ENCODE measurements around the gene OR1A1.

GRCh38 chr17:2396350-2397387 lies 4.2 kb downstream of the MNT start:
- PRO-cap, 3 experiments, result peak in 3 of 3 experiments; most common plus-strand start chr17:2397031 (in 2); most common minus-strand start chr17:2396735 (in 1)
- RAMPAGE, long total RNA, result no peak
- RRBS, 2 experiments, result 6% methylated on average over 16 of the region's 40 CpGs

- PRO-cap, 3 experiments, result peak in 3 of 3 experiments; most common plus-strand start chr17:2399109 (in 2); most common minus-strand start chr17:2398956 (in 1)
- RAMPAGE, long total RNA, result no peak
- RRBS, 2 experiments, result 33 to 37% methylated on average over 4 of the region's 33 CpGs
Observed at GRCh38 chr17:2398665-2399154, 2.1 kb downstream of the MNT start.

- PRO-cap, 3 experiments, result peak in 3 of 3 experiments; most common plus-strand start chr17:2400043 (in 3); most common minus-strand start chr17:2399980 (in 2)
- RAMPAGE, long total RNA, result no peak
- RRBS, 2 experiments, result 1 to 2% methylated on average over 25 to 28 of the region's 56 CpGs
Observed at GRCh38 chr17:2399847-2400512, 880 bp downstream of the MNT start.

DNA sequence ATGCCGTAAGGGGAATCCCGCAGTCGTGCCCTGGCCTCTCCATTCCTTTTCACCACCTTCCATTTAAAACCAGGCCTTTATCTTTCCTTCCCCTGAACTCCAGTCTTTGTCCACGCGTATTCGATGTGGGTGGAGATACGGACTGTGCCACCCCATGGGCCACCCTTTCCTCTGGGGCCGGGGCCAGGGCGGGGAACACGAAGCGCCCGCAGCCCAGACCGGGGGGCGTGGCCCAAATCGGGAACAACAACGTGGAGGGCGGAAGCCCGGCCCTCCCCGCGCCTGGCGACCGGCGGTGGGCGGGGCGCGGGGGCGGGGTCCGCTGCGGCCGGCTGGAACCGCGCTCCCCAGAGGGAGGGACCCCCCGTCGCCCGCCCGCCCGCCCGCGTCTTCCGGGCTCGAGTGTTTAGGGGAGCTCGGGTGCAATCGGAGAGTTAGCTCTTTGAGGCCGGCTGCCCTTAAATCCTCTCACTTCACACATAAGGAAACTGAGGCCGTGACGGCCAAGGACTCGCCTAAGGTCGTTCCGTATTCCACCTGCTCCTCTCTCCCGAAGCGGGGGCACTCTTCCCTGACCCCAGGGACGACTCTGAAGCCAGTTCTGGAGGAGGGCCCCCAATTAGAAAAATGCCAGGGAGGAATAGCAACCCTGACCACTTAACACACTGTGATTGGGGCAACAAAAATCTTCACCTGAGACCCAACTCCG lies 1.1 kb upstream of the MNT start:
- PRO-cap, 3 experiments, result peak in 2 of 3 experiments; most common plus-strand start position 378 of the sequence (in 1); most common minus-strand start position 173 of the sequence (in 2)
- RAMPAGE, long total RNA, result no peak
- RRBS, 2 experiments, result 2% methylated on average over 27 of the region's 53 CpGs

GRCh38 chr17:2606975-2607631 lies 13.6 kb downstream of the PAFAH1B1 start:
- PRO-cap, 3 experiments, result no peak in any of the 3 experiments
- RAMPAGE, long total RNA, result no peak
- RRBS, 2 experiments, result no CpG with 5 or more reads among the region's 17 CpGs

GRCh38 chr17:2669752-2670395 lies 41.7 kb downstream of the CLUH start:
- PRO-cap, 3 experiments, result no peak in any of the 3 experiments
- RAMPAGE, long total RNA, result no peak
- RRBS, 2 experiments, result no CpG with 5 or more reads among the region's 6 CpGs

- PRO-cap, 3 experiments, result no peak in any of the 3 experiments
- RAMPAGE, long total RNA, result no peak
- RRBS, 2 experiments, result no CpG with 5 or more reads among the region's 7 CpGs
Observed at GRCh38 chr17:2686803-2687272, 24.7 kb downstream of the CLUH start.

DNA sequence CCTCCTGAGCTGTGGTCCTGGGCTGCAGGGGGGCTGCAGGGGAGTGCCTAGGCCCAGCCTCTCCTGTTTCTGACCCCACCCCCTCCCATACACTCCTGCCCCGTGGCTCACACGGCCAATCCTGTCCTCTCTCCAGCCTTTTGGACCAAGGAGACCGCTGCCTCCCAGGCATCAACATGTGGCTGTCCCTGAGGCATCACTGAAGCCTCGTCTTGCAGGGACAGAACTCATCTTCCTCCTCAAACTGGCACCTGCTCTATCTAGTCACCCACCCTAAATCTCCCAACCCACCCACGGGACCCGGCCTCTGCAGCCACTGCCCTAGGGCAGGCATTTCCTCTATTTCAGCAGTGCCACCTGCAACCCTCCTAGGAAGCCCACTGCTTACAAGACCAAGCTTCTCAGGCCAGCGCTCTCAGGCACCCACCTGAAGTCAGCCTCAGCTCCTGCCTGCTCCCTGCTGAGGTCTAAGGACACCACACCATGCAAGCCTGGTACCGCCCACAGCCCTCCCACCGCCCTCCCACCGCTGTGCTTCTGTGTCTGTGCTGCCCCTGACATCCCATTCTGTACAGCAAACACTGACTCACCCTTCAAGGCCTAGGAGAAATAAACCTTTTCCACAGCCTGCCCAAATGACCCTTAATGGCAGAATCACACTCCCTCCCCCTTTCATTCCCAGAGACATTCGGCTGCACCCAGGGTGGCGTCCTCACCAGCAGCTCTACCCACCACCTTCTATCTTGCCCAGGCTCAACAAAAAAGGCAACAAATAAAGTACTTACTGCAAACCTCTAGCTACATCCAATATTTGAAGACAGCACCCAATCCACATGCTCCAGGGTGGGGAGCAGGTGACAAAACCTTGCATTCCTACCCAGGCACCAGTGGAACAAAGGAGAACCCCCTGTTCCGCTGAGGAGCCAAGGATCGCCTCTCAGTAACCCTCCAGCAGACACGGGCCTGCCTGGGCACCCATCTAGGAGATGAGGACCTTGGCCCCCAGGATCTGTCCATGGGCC lies 6.3 kb downstream of the CLUH start:
- PRO-cap, 3 experiments, result no peak in any of the 3 experiments
- RAMPAGE, long total RNA, result no peak
- RRBS, 2 experiments, result no CpG with 5 or more reads among the region's 15 CpGs

DNA sequence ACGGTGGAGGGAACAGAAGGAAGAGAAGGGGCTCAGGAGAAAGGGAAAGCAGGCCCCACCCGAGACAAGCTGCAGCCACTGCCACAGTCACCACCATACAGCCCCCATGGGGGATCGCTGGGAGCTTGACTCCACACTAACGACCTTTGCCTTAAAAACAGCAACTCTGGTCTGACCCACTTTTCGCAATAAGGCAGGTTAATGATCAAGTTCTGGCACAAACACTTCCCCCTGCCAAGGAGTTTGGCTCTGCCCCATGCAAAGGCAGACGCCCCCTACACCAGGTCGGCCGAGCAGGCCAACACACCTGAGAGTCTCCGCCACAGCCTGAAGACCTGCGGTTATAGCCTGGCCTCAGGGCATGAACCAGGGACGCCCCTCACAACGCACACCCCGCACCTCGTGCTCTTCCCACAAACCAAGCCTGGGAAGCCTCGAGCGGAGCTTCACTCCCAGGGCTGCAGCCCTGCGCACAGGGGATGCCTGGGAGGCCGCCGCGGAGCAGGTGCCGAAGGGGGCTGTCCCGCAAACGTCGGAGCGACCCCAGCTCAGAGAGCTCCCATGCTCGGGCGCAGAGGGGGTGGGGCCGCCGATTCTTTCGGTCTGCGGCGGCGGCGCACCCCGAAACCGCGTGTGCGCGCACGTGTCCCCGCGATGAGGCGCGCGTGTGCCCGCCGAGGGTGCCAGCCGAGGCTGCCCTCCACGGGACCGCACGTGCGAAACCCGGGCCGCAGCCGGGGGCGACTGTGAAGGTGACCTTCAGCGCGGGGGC lies 724 bp downstream of the CLUH start:
- PRO-cap, 3 experiments, result peak in 2 of 3 experiments; most common plus-strand start position 686 of the sequence (in 2); most common minus-strand start position 597 of the sequence (in 1)
- RAMPAGE, long total RNA, result no peak
- RRBS, 2 experiments, result 1 to 2% methylated on average over 4 of the region's 58 CpGs

- PRO-cap, 3 experiments, result no peak in any of the 3 experiments
- RAMPAGE, long total RNA, result no peak
- RRBS, 2 experiments, result no CpG with 5 or more reads among the region's 3 CpGs
Observed at GRCh38 chr17:2737005-2737316, 12.5 kb downstream of the CCDC92B start.

DNA sequence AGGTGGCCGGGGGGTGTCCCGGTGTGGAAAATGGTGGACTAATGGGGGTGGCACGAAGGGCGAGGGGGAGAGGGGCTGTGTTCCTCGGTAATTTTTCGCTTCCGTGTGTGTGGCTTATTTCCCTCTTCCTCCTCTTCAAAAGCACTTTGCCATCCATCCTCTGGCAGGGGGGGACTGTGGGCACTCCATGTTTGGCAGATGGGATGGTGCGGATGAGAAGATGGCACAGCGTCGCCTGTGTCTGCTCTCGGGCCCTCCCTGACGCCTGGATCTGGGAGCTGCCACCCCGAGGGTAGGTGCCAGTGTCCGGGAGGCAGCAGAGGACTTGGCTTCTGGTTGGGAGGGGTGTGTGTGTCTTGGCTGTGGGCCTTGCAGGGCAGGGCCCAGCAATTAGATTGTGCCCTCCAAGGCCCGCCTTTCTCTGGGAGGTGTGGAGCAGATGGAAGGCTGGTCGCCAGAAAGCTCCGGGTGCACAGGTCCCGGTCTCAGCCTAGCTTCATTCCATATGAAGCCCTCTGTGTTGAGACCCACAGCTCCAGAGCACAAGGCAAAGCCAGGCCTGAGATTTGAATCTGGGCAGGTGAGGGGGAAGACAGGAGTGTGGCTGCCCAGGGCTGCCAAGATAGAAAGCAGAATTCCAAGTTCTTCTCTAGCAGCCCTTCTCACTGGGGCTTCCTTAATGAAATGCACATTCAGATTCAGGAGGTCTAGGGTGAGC lies 1.4 kb downstream of the RAP1GAP2 start:
- PRO-cap, 3 experiments, result no peak in any of the 3 experiments
- RAMPAGE, long total RNA, result no peak
- RRBS, 2 experiments, result no CpG with 5 or more reads among the region's 18 CpGs

DNA sequence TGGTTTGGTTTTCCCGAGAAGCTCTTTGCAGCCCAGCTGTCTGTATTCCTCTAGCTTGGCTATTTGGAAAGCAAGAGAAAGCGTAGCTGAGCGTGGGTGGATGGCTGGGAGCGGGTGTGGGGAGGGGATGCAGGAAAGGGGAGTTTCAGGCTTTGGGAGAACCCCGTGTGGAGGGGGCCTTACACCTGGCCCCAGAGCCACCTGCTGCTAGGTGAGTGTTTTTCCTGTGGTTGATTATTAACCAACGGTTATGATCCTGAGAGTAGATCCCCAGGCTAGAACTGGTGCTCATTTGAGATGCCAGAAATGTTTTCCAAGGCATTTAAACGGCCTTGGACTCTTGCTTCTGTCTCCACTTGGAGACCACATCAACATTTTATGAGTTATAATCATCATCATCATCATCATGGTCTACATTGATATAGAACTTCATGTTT lies 103.8 kb downstream of the RAP1GAP2 start:
- PRO-cap, 3 experiments, result no peak in any of the 3 experiments
- RAMPAGE, long total RNA, result no peak
- RRBS, 2 experiments, result no CpG with 5 or more reads among the region's 7 CpGs

DNA sequence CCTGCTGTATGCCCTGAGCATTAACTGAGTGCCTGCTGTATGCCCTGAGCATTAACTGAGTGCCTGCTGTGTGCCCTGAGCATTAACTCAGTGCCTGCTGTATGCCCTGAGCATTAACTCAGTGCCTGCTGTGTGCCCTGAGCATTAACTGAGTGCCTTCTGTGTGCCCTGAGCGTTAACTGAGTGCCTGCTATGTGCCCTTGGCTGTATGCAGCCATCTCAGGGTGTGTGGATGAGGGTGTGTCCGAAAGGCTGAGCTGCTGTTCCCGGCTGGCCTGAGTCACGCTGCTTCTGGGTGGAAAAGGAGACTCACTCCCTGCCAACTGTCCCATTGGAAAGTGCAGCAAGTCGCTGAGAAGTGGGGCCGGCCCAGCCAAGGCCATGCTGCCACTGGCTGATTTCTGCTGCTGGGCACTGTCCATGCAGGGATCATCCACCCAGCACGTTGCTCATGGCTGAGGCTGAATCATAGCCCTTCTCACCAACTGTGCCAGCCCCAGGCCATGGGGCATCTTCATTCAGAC lies 113.8 kb downstream of the OR1D5 start:
- PRO-cap, 3 experiments, result no peak in any of the 3 experiments
- RAMPAGE, long total RNA, result no peak
- RRBS, 2 experiments, result under 1 to 4% methylated on average over 4 of the region's 7 CpGs

DNA sequence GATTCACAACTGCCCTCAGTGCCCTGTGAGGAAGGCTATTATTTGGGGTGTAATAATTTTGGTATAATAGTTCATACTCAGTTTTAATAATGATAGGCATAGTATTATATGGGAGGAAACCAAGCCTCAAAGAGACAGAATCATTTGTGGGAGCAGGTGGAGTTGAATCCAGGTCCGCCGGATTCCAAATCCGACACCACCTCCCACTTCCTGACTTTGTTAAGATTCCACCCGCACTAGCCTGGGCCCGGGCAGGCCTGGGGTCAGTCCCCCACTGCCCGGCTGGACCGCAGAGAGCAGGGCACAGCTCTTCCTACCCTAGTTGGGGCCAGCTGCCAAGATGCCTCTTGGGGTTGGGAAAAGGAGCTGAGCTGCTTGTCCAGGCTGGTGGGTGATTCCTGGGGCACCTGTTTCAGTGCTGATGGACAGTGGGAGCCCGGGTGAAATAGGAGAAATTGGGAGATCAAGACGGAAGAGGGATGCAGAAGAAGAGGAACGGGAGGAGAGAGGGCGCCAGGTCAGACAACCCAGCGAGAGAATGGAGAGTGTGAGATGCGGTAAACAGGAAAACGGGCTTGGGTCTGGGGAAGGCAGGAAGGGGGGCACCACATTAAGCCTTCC lies 54.0 kb downstream of the OR1D5 start:
- PRO-cap, 3 experiments, result no peak in any of the 3 experiments
- RAMPAGE, long total RNA, result no peak
- RRBS, 2 experiments, result 71 to 88% methylated on average over 4 of the region's 14 CpGs

DNA sequence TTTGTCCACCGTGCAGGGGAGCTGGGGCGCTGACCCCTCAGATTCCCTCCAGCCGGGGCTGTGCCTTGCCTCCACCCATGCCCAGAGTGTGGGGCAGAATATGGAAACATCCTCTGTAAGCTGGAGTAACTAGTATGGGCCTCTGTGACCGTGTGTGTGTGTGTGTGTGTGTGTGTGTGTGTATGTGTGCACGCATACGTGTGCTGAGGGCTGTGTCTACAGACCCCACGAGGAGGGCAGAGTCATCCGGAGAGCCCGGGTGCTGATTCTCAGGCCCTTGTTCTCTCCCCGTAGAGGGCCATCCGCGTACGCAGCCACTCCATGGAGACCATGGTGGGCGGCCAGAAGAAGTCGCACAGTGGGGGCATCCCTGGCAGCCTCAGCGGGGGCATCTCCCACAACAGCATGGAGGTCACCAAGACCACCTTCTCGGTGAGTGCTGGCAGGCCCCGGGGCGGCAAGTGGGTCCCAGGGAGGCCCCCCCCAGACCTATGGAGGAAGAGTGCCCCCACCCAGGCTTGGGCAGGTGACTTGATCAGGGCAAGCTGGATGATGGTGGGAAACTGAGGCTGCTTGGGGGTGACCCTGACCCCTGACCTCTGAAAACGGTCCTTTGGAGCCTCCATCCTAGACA lies 45.5 kb downstream of the OR1D5 start:
- PRO-cap, 3 experiments, result no peak in any of the 3 experiments
- RAMPAGE, long total RNA, result no peak
- RRBS, 2 experiments, result no CpG with 5 or more reads among the region's 20 CpGs

- PRO-cap, 3 experiments, result no peak in any of the 3 experiments
- RAMPAGE, long total RNA, result no peak
- RRBS, 2 experiments, result no CpG with 5 or more reads among the region's 5 CpGs
Observed at GRCh38 chr17:3207489-3207741, at the start of gene OR1A1. Gene OR1A1, plus strand, starts transcription at chr17:3207667.

- PRO-cap, 3 experiments, result no peak in any of the 3 experiments
- RAMPAGE, long total RNA, result no peak
- RRBS, 2 experiments, result 81 to 87% methylated on average over 4 of the region's 18 CpGs
Observed at GRCh38 chr17:3673035-3673678, 4.5 kb downstream of the EMC6 start.

GRCh38 chr17:3687791-3688382 lies 8.1 kb downstream of the P2RX5 start:
- PRO-cap, 3 experiments, result no peak in any of the 3 experiments
- RAMPAGE, long total RNA, result no peak
- RRBS, 2 experiments, result 16 to 25% methylated on average over 4 of the region's 23 CpGs

GRCh38 chr17:3798401-3799210 lies 2.4 kb downstream of the ITGAE start:
- PRO-cap, 3 experiments, result no peak in any of the 3 experiments
- RAMPAGE, long total RNA, result no peak
- RRBS, 2 experiments, result no CpG with 5 or more reads among the region's 12 CpGs

DNA sequence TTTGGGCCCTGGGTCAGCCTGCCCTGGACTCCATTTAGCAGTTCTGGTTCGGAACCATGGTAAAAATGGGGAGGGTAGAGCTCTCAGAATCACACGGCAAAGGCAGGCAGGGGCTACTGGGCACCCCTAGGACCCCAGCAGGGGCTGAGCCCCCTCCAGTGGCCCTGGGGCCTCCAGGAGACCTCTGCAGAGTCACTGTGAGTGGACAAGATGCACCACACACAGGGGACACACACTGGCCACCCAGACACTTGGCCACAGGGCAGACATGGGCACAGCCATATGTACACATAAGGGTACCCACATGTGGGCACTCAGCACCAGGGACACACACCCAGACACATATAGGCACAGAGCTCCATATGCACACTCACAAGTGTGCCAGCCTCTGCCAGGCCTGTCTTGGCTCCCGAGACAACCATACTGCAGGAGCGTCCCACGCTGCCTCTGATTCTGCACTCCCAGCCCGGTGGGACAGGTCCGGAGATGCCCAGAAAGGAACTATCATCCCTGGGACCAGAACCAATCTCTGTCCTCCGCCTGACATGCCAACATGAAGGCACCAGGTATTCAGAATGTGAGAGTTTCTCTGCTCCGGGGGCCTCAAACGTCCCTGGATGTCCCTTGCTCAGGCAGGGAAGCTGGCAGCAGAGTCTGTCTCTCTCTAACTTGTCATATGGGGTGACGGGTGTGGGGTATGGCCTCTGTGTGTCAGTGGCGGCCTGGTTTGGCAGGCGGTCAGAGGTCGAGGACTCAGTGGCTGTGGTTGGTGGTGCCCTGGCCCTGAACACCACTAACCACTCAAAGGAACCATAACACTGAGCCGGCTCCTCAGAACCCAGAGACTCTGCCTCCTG lies 1.0 kb downstream of the P2RX1 start:
- PRO-cap, 3 experiments, result no peak in any of the 3 experiments
- RAMPAGE, long total RNA, result no peak
- RRBS, 2 experiments, result 87 to 89% methylated on average over 3 of the region's 15 CpGs

All from skeletal muscle tissue (tissue), 7 donors.